ENCODE data around the genes TM6SF1 and BNC1.

GRCh38 chr15:82830583-82831143 lies 21.2 kb downstream of the WHAMM start:
- PRO-cap, result no peak
- RAMPAGE, long total RNA, 2 experiments, result no peak in any of the 2 experiments

GRCh38 chr15:82852055-82852356 lies 42.6 kb downstream of the WHAMM start:
- PRO-cap, result no peak
- RAMPAGE, long total RNA, 2 experiments, result no peak in any of the 2 experiments

DNA sequence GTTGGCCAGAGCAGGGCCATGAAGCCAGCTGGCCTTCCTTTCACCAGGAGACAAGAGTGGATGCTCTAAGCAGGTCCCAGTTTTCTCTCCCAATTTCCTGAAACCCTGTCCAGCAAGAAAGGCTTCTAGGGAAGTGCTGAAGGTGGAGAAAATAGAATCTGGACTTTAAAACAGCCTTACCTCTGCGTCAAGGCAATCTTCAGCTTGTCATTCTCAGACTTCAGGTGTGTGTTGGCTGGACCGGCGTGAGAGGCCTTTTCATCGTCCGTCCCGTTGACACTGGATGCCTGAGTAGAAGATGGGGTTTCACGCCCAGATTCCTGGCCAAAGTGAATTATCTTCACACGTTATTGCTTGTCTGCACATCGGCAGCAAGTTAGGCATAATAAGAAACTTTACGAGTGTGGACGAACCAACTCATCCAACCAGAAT lies 49.4 kb downstream of the WHAMM start:
- PRO-cap, result no peak
- RAMPAGE, long total RNA, 2 experiments, result start-site peak on the minus strand in 1 of 2 experiments, centred at positions 55 to 242 of the sequence, 13 to 99 reads per replicate

GRCh38 chr15:83043221-83043628 lies 23.8 kb downstream of the BTBD1 start:
- PRO-cap, result no peak
- RAMPAGE, long total RNA, 2 experiments, result no peak in any of the 2 experiments

DNA sequence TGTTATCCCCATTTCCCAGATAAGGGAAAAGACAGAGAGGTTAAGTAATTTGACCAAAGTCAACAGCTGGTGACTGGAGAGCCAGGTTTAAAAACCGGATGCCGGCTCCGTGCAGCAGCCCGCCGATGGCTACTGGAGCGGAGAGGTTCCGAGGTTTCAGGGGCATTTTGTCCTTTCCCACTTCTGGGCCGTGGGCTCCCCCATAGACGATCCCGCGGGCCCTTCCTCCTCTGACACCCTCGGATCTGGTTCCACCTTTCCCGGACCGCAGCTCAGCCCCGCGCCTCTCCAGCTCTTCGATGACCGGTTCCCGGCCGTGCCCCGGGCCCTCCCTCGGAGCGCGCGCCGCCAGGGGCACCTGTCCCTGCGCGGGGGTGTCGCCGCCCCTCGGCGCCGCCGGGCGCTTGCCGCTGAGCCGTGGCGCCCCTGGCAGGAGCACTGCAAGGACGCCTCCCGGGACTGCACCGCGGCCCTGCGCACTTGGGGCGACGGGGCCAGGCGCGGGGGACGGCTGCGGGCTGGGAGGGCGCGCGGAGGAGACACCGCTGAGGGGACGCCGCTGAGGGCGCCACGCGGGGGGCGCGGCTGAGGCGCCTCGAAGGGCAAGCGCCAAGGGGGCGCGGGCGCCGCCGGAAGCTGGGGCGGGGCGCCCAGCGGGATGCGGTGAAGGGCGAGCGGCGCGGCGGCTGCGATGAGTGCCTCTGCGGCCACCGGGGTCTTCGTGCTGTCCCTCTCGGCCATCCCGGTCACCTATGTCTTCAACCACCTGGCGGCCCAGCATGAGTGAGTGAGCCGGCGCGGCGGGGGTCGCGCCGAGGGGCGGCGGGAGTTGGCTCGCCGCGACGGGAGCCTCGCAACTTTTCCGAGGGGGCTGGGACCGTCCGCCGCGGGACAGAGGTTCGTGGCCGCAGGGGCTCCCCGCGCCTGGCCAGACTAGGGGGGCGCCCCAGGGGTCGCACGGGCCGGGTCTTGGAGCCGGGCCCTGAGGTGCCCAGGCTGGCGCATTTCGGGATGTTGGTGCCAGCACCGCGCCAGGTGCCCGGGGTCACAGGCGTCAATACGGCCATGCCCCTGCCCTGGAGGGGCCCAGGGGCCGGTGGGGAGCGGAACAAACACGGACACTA lies at the start of gene TM6SF1:
TSS of gene TM6SF1 (plus strand) at position 656 of the 1,124 bp plus-strand sequence.
- PRO-cap, result unidirectional peak, plus-strand start at position 656 of the sequence
- RAMPAGE, long total RNA, 2 experiments, result no peak in any of the 2 experiments

GRCh38 chr15:83120057-83120256 lies 12.5 kb downstream of the TM6SF1 start:
- PRO-cap, result no peak
- RAMPAGE, long total RNA, 2 experiments, result no peak in any of the 2 experiments

DNA sequence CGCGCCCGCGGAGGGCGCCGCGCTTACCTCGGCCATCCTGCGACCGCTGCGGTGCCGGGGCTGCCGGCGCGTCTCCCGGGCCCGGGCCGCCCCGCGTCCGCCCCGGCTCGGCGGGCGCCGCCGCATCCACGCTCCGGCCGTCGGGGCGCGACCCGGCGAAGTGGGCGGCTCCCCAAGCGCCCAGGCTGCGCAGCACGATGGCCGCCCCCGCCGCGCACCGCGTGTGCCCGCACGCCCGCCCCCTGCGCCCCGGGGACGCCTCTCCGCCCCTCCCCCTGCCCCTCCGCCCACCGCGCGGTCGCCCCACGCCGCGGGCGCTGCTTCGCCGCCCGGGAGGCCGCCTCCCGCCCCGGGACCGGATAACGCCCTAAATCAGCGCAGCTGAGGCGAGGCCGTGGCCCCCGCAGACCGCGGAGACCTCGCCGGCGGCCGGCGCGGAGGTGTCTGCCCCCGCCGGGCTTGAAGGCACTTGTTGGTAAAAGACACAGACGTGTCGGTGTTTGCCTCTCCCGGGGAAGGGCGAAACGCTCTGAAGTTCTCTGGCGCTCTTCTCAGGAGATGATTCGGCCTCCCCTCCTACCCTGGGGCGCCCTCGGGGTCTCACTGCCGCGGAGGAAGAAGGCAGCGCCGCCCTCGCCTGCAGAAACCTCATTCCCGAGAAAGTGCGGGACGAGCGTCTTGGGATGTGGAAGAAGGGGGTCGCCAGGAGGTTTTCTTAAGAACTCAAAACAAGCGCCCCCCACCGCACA lies at the start of gene BNC1:
TSS of gene BNC1 (minus strand) at position 162 of the 749 bp plus-strand sequence.
- PRO-cap, result no peak
- RAMPAGE, long total RNA, 2 experiments, result no peak in any of the 2 experiments

DNA sequence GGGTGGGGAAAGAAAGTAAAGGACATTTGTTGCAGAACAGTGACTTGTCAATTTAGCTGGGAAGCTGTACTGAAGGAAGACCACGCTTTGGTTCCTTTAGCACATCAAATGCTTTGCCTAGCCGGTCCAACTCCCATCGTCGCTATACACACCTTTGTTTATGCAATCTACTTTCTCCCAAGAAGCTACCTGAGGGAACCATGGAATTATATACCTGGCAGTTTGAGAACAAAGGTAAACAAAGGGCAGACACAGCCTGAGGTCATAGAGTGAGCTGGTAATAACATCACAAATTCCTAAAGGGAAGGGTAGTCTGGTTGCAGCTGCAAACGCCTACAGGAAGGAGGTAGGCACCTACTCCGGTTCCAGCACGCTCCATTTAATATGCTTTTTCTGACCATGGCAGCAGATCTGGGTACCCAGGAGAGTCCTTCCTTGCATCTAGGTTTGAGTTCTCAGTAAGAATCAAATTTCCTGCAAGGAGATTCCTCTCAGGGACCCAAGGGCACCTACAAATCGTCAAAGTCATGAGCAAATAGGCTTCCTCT lies 68.4 kb upstream of the BNC1 start:
- PRO-cap, result no peak
- RAMPAGE, long total RNA, 2 experiments, result no peak in any of the 2 experiments

GRCh38 chr15:83704140-83704601 lies 50.2 kb downstream of the ADAMTSL3 start:
- PRO-cap, result no peak
- RAMPAGE, long total RNA, 2 experiments, result no peak in any of the 2 experiments

DNA sequence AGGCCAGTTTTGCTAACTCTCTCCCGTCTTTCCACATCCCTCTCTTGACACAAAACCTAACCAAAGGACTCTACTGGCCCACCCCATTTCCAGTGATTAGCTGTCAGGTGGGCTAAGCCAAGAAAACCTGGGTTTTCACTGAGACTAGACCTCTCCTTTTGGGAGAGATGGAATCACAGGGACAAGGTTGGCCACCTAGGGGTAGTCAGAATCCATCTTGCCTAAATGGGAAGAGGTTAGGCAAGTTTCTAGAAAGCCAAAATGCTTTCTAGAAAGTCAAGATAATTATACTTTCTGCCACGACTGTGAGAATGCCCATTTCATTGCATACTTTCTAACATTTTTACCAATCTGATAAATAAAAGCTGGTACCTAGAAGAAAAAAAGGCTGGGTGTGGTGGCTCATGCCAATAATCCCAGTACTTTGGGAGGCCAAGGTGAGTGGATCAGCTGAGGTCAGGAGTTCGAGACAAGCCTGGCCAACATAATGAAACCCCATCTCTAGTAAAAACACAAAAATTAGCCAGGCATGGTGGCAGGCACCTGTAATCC lies 34.7 kb upstream of the ZSCAN2 start:
- PRO-cap, result no peak
- RAMPAGE, long total RNA, 2 experiments, result no peak in any of the 2 experiments

DNA sequence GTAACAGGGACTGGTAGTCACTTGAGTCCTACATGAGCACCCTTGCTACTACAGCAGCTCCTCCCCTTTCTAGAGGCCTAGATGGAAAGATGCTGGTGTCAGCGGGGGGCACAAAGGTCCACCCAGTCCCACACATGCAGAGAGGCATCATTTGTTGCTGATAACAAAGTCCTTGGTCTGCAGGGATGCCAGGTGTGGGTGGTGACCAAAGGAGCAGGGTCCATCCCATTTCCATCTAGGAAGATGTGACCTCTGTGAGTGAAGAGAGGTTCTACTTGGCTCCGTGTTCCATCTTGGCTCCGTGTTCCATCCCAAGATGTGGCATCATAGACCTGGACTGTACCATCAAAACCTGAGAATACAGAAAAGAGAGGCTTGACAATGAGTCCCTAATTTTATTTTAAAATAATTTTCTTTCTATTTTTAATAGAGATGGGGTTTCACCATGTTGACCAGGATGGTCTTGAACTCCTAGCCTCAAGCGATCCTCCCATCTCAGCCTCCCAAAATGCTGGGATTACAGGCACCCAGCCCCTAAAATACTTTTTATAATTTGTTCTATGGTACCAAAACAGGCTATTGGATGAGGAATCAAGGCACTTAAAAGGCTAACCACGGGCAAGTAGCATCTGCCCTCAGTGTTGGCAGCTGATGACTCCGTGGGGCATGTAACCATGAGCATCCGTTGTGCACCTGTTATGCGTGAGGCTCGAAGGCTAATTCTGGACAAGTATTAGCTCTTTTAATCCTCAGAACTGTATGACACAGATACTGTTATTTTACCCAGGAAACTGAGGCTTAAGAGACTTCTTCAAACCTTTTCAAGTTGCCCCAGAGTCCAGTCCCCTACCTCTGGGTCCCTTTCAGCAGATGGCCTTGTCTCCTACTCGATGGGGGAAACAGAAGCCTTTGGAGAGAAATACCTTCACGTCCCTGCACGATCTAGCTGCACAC lies 10.4 kb downstream of the WDR73 start:
- PRO-cap, result no peak
- RAMPAGE, long total RNA, 2 experiments, result no peak in any of the 2 experiments

DNA sequence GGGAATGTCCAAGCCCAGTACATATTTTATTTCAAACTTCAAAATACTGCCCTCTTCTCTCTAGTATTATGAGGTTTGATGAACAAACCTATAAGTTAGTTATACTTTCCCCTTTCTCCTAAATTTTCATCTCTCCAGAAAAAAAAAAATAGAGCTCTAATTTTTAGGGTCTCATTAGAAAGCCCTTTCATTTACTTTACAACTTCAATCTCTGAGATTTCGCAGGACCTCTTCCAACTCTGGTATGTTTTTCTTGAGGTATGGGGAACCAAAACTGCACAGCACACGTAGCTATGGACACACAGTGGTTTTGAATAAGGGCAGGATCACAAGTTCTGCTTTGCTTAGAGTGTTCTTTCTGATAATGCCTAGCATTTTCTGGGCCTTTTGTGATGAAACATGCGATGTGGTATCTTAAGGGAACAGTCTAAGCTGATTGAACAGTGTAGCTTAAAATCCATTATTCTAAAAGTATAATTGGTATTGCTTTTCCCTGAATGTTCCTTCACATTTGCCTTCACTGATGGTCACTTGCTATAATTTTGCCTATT lies 25.3 kb downstream of the ZNF592 start:
- PRO-cap, result no peak
- RAMPAGE, long total RNA, 2 experiments, result no peak in any of the 2 experiments

DNA sequence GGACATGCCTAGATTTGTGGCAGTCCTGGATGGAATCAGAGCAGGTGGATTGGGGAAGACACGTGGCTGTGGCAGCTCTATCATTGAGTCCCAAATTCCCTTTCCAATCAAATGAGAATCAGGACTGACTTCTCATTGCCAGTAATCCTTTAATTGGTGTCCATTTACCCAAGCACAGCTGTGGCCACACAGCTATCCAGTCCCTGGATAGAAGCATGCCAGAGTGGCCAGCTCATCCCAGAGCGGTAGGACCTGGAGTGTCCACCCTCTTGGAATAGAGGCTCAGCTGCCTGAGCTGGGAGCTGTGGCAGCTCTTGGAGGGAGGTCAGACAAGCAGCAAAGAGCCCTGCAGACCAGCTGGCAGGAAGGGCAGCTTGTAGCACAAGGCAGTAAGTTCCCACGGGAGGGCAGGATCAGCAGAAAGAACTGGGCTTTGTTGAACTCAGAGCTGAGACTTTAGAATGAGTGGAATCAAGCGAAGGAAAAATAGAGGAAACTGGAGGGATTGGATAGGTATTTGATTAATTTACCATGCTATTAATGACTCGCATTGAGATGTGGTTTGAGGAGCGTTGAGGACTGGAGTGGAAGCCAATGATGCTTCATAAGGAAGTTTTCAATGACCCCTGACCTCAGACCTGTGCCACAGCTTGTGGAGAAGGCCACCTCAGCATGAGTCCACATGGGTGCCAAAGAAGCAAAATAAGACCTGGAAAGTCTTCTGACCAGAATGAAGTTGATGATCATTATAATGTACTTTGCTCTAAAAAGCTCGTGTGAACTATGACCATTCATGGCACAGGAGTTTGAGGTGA lies 6.9 kb upstream of the ALPK3 start:
- PRO-cap, result no peak
- RAMPAGE, long total RNA, 2 experiments, result no peak in any of the 2 experiments

GRCh38 chr15:84817477-84817703 lies 234 bp downstream of the ALPK3 start:
- PRO-cap, result no peak
- RAMPAGE, long total RNA, 2 experiments, result no peak in any of the 2 experiments

- PRO-cap, result no peak
- RAMPAGE, long total RNA, 2 experiments, result no peak in any of the 2 experiments
Observed at GRCh38 chr15:84955243-84955844, 26.3 kb upstream of the PDE8A start.

- PRO-cap, result no peak
- RAMPAGE, long total RNA, 2 experiments, result no peak in any of the 2 experiments
Observed at GRCh38 chr15:84983633-84984079, 2.0 kb downstream of the PDE8A start.

DNA sequence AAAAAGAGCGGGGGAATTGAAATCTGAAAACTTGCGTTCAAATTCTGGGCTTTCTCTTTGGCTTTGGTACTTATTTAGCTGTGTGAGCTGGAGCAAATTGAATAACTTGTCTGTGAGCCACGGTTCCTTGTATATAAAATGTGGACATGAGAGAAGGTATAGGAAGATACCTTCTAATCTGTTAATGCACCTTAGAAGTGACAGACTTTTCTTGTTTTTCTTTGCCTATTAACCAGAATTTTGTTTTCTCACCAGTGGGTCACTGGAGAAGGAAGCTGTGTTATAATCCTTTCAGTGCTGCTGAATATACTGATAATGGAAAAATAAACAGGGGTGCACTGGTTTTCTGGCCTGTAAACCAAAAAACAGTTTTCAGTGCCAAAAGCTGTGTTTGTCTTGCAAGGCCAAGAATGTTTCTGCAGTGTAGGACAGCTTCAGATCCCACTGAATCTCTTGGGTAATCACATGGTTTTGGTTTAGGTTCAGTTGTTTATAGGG lies 18.4 kb downstream of the PDE8A start:
- PRO-cap, result no peak
- RAMPAGE, long total RNA, 2 experiments, result no peak in any of the 2 experiments

GRCh38 chr15:85012459-85013273 lies 31.0 kb downstream of the PDE8A start:
- PRO-cap, result no peak
- RAMPAGE, long total RNA, 2 experiments, result start-site peak on the plus strand in 1 of 2 experiments, at chr15:85012655-85013067 at its widest, 7 reads per replicate

GRCh38 chr15:85032705-85033394 lies 51.2 kb downstream of the PDE8A start:
- PRO-cap, result no peak
- RAMPAGE, long total RNA, 2 experiments, result no peak in any of the 2 experiments

DNA sequence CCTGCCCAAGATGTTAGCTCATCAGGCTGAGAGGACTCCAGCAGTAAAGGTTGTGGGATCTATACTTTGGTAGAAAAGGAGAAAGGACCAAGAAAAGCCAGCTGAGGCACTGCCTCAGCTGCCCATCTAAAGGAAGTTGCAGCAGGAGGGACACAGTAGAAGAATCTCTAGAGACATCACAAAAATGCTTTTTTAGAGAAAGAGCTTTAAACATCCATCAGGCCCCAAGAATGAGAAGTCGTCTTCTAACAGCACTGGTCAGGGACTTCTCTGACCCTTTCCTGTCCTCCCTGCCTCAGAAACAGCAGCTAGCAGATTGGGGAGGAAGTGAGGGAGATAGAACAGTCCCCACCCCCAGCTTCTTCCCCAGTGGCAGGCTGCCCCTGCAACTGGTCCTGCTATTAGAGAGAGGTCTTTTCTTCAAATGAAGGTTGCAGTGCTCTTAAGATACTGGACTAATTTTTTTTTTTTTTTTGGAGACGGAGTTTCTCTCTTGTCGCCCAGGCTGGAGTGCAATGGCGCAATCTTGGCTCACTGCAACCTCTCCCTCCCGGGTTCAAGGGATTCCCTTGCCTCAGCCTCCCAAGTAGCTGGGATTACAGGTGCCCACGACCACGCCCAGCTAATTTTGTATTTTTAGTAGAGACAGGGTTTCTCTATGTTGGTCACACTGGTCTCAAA lies 55.1 kb downstream of the PDE8A start:
- PRO-cap, result no peak
- RAMPAGE, long total RNA, 2 experiments, result no peak in any of the 2 experiments